Keratinocyte (primary cell): ENCODE results near the genes MARK2 and STIP1.

DNA sequence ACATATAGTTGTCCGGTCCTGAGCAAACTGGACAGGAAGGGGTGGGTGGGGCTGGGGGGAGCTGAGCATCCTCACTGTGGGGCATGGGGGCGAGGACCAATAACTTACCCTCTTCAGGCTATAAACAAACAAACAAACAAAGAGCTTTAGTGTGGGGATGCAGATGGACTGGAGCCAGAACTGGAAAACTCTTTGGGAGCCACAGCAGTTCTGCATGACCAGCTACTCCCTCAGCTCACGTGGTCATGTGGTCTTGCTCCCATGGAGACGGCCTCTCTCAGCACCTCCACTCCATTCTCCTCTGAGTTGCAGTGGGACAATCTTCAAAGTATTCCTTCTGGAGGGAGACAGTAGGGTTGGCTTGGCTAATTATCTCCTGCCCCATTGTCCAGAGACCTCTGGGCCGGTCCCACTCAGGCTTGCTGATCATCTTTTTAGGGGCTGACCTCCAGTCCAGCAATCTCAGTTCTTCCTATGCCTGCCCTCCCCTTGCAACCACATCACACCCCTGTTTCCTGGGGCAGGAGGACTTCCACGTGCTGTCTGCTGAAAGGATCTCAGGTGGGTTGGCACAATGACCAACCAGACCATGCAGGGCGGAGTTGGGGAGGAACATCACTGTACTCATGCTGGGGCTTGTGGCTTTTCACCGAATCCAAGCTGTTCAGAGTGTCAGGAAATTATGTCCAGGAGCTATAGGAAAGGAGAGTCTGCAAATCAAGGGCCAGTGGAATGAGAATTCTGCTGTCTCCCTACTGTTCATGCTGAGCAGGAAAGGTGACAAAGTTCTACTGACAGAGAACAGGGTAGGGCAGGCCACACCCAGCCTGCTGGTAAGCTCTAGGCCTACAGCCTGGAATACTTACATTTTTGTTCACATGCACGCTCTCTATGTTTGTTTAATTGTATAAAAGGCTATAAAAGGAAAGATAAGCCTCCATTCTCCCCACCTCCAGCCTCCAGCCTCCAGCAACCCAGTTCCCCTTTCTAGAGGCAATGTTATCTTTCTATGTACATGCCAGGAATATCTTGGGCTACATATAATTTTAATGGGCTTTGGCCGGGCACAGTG lies 1.5 kb upstream of the PLAAT2 start:
CAGE:
- cytosol, long polyA minus RNA: no peak
- cytosol, long polyA plus RNA: no peak
- long polyA plus RNA: no peak
- nucleus, long polyA minus RNA: no peak
- nucleus, long polyA plus RNA: no peak

DNA sequence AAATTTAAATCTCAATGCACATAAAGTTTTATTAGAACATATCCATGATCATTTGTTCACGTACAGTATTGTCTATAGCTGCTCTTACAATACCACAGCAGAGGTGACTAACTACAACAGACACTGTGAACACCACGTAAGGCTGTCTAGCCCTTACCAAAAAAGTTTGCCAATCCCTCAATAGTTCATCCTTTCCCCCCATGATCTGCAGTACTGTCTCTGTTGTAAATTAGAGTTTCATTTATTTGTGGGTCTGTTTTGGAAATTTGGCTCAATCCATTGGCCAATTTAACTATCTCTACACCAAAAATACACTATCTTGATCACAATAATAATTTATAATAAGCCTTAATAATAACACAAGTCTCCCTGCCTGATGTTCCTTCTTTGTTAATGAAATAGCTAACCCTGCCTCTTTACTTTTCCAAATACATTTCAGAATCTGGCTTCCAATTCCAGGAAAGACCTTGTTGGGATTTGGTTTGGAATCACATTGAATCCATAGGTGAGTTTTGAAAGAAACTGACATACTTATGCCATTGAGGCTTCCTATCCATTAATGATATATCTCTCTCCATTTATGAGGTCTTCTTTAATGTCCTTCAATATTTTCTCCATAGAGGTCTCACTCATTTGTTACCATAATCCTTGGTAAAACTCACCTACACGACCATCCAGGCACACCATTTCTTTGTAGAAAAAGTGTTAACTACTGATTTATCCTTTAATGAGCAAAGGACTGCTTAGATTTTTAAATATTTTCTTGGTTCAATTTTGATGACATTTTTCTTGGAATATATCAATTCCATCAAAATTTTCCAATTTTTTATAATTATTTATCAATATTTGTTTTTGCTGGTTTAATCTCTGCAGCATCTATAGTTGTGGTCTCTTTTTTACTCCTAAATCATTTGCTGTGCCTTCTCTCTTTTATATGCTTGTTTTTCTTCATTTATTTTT lies 6.8 kb upstream of the PLAAT2 start:
CAGE:
- cytosol, long polyA minus RNA: no peak
- cytosol, long polyA plus RNA: no peak
- long polyA plus RNA: no peak
- nucleus, long polyA minus RNA: no peak
- nucleus, long polyA plus RNA: no peak

DNA sequence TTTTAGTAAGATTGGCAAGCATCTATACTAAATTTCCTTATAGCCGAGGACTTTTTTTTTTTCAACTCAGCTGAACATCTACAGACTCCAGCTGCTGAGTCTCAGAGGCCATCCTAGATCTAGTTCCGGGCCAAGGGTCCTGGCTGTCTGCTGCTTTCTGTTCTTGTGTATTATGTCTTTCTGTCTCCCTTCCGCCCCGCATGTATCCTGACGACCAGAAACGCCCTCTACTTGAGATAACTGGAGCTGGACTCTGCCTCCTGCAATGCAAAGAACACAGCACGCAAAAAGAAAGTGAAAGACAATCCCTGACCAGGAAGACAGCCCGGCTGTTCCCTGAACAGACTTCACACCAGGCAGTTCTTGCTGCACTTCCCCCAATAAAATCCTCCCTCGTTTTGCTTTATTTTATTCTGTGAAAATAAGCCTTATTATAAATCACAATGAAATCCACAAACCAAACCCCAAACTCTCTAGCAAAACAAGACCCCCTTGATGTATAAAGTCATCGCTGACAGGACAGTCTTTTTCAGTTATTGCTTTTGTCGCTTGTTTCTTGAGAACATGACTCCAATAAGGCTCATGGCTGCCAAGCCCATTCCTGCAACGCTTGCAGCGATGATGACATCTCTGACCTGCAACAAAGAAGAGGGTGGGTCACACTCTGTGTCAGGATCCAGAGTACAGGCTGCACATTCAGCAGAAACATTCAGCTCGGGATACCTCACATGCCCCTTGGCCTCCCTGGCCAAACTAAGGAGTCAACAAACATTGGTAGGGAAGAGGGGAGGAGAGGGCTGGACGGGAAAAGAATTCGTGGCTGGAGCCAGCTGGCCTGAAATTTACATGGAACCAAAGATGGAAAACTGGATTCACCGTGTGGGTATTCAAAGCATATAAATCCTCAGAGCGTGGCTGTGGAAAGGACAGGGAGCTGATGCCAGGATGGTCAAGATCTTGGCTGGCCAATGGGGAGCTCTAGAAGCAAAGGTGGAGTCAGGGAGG lies 11.5 kb upstream of the PLAAT2 start:
CAGE:
- cytosol, long polyA minus RNA: no peak
- cytosol, long polyA plus RNA: no peak
- long polyA plus RNA: no peak
- nucleus, long polyA minus RNA: no peak
- nucleus, long polyA plus RNA: no peak

DNA sequence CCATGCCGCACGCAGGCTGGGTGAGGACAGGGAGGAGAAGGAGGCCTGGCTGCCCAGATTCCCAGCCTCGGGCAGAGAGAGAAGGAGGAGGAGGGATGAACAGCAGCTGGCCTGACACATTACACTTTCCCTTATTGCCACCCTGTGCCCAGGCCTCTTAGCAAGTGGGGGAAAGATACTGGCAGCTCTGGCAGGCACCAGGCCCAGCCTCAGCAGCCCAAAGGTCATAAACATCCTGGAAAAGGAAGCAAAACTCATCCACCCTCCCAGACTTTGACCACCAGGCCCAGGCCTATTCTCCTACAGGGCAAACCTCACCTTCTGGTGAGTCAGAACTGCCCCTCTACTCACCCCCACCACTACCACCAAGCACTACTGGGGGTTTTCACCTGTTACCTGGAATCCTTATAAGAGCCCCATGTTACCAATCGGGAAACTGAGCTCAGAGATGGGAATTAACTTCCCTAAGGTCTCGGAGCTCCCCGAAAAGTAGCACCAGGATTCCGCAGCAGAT lies 4.6 kb downstream of the PLAAT3 start:
CAGE:
- cytosol, long polyA minus RNA: no peak
- cytosol, long polyA plus RNA: no peak
- long polyA plus RNA: no peak
- nucleus, long polyA minus RNA: no peak
- nucleus, long polyA plus RNA: no peak

DNA sequence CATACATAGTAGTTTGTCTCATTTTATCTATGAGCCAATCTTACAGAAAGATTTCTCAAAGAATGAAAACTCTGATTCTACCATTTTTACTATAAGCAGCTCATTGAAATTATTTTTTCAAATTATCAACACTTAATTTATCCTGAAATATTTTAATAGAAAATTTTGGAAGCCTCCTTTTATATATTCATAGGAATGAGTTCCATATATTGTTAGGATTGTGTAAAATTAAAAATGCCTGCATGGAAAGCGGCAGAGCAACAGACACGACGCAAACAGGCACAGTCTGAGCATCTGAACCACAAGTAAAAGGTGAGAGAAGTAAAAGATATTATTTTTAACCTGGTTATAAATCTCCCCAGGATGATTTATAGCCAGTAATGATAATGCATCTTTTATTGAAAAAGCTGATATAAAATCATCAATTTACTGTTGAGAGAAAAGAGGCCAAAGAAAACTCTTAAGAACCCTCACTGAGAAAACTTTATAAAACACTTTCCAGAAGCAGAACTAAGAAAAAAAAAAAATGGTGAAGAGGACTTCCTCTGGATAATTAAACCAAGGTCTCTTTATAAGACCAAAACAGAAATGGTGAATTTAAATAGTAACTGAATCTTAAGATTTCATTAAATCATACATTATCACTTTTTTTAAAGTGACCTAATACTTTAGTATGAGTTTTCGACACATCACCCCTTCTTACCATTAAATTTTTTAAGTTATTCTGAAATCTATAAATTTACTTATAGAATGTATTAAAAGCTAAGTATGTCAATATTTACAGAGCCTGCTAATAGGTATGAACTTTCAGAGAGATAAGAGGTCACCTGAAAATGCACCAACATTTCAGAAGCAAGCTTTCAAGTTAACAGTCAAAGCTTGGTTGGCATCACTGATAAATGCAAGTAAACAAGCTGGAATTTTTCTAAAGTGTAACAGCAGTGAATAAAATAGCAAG lies 12.5 kb upstream of the PLAAT3 start:
CAGE:
- cytosol, long polyA minus RNA: start-site peak on the minus strand centred at position 157 of the sequence, 132 bp wide, 55 reads; start-site peak on the minus strand centred at position 339 of the sequence, 18 bp wide, 22 reads; start-site peak on the minus strand centred at position 555 of the sequence, 25 bp wide, 43 reads; start-site peak on the minus strand centred at position 666 of the sequence, 30 bp wide, 29 reads
- cytosol, long polyA plus RNA: no peak
- long polyA plus RNA: no peak
- nucleus, long polyA minus RNA: start-site peak on the minus strand centred at position 125 of the sequence, 65 bp wide, 24 reads; start-site peak on the minus strand centred at position 585 of the sequence, 85 bp wide, 64 reads
- nucleus, long polyA plus RNA: no peak

GRCh38 chr11:63760291-63760929 lies 8.2 kb downstream of the ZFTA start:
CAGE:
- cytosol, long polyA minus RNA: no peak
- cytosol, long polyA plus RNA: no peak
- long polyA plus RNA: no peak
- nucleus, long polyA minus RNA: no peak
- nucleus, long polyA plus RNA: no peak

DNA sequence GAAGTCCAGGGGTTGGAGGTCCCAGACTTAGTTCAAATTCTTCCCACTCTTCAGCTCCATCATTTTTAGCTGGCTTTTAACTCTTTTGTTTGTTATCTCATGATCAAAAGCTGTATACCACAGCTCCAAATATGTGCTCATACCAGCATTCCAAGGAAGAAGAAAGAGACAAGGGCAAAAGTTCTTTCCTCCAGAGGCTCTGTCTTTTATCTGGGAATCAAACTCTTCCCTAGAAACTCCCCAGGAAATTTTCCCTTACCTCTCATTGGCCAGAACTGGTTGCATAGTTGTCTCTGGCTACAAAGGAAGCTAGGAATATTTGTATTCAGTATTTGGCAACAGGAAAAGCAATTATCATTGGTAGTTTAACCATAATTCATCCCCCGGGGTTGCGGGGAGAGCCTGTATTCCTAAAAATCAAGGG lies 10.4 kb upstream of the ZFTA start:
CAGE:
- cytosol, long polyA minus RNA: no peak
- cytosol, long polyA plus RNA: no peak
- long polyA plus RNA: no peak
- nucleus, long polyA minus RNA: no peak
- nucleus, long polyA plus RNA: no peak

DNA sequence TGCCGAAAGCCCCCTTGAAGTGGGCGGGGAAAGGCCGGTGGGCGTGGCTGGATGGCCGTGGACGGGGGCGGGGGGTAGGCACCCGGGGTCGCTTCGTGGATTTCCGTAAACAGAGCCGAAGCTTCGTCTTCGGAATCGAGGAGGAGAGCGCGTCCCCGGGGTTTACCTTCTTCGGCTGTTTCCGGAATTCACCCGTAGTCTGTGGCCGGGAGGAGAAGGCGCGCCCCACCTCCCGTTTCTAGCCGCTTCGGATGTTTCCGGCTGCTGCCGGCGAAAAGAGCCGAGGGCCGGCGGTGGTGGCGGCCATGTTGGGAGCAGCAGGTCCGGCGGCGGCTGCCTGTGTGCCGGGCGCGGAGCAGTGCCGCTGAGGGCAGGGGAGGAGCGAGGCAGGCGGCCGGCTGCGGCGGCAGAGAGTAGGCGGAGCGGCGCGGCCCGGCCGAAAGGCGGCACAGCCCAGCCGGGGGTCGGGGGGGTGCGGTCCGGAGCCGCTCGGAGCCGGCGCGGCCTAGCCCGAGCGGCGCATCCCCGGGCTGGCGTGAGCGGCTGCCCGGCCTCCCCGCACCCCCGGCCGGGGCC lies at the start of gene MARK2:
MARK2 (plus strand) TSS at position 290 of the 576 bp plus-strand sequence.
CAGE:
- cytosol, long polyA minus RNA: start-site peak on the plus strand centred at position 327 of the sequence, 57 bp wide, 17 reads
- cytosol, long polyA plus RNA: no peak
- long polyA plus RNA: start-site peak on the plus strand centred at position 298 of the sequence, 57 bp wide, 245 and 119 reads in 2 replicates
- nucleus, long polyA minus RNA: start-site peak on the plus strand centred at position 305 of the sequence, 13 bp wide, 51 reads
- nucleus, long polyA plus RNA: no peak

DNA sequence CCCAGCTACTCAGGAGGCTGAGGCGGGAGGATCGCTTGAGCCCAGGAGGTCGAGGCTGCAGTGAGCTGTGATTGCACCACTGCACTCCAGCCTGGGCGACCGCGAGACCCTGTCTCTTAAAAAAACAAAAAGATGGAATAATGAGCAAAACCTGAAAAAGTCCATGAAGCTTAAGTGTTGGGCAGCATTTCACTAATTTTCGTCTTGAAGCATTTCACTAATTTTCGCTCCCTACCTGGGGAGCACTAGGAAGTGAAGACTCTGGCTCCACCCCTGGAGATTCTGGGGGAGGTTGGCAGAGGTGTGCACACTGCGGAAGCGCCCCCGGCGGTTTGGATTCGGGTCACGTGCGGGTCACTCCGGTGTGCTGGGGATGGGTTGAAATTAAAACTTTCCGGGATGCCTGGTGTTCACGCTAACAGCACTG lies 914 bp upstream of the NAA40 start:
CAGE:
- cytosol, long polyA minus RNA: no peak
- cytosol, long polyA plus RNA: no peak
- long polyA plus RNA: no peak
- nucleus, long polyA minus RNA: no peak
- nucleus, long polyA plus RNA: no peak

CAGE:
- cytosol, long polyA minus RNA: no peak
- cytosol, long polyA plus RNA: no peak
- long polyA plus RNA: no peak
- nucleus, long polyA minus RNA: no peak
- nucleus, long polyA plus RNA: no peak
Observed at GRCh38 chr11:63942640-63943275, 4.0 kb downstream of the NAA40 start.

DNA sequence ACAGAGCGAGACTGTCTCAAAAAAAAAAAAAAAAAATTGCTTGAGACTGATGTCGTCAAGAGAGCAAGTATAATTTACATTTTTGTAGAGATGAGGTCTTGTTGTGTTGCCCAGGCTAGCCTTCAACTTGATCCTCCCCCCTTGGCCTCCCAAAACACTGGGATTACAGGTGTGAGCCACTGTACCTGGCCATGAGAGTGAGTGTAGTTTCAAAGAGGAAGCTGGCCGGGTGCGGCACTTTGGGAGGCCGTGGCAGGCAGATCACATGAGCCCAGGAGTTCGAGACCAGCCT lies 7.4 kb downstream of the OTUB1 start:
CAGE:
- cytosol, long polyA minus RNA: no peak
- cytosol, long polyA plus RNA: no peak
- long polyA plus RNA: no peak
- nucleus, long polyA minus RNA: no peak
- nucleus, long polyA plus RNA: no peak

CAGE:
- cytosol, long polyA minus RNA: no peak
- cytosol, long polyA plus RNA: no peak
- long polyA plus RNA: no peak
- nucleus, long polyA minus RNA: no peak
- nucleus, long polyA plus RNA: no peak
Observed at GRCh38 chr11:63996505-63997522, 10.6 kb downstream of the OTUB1 start.

GRCh38 chr11:63998113-63998901 lies 12.1 kb downstream of the OTUB1 start:
CAGE:
- cytosol, long polyA minus RNA: no peak
- cytosol, long polyA plus RNA: no peak
- long polyA plus RNA: no peak
- nucleus, long polyA minus RNA: no peak
- nucleus, long polyA plus RNA: no peak

GRCh38 chr11:64027849-64028169 lies 7.9 kb upstream of the FLRT1 start:
CAGE:
- cytosol, long polyA minus RNA: no peak
- cytosol, long polyA plus RNA: no peak
- long polyA plus RNA: no peak
- nucleus, long polyA minus RNA: no peak
- nucleus, long polyA plus RNA: no peak

GRCh38 chr11:64036212-64037393 lies 872 bp downstream of the FLRT1 start:
CAGE:
- cytosol, long polyA minus RNA: no peak
- cytosol, long polyA plus RNA: no peak
- long polyA plus RNA: no peak
- nucleus, long polyA minus RNA: no peak
- nucleus, long polyA plus RNA: no peak

DNA sequence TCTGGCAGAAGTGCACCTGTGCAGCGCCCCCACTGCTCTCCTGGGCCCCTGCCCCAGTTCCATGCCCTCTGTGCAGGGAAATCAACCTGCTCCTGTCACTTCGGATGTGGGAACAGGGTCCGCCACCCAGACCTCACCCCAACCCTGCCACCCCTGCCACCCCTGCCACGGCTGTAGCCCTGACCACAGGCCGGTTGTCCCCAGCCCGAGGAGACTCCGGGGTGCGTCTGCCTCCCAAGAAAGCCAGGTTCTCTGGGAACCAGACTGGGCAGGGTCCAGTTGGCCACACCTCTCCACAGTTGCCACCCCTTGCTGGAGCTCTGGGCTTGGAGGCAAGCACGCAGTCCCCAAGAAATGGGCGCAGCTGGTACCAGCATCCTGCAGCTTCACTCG lies 51.5 kb downstream of the FLRT1 start:
CAGE:
- cytosol, long polyA minus RNA: no peak
- cytosol, long polyA plus RNA: no peak
- long polyA plus RNA: no peak
- nucleus, long polyA minus RNA: no peak
- nucleus, long polyA plus RNA: no peak

CAGE:
- cytosol, long polyA minus RNA: start-site peak on the plus strand at chr11:64186186-64186236, 379 reads
- cytosol, long polyA plus RNA: start-site peak on the plus strand at chr11:64186148-64186239, 5,220 and 1,613 reads in 2 replicates
- long polyA plus RNA: start-site peak on the plus strand at chr11:64186177-64186239, 5,622 and 4,339 reads in 2 replicates
- nucleus, long polyA minus RNA: start-site peak on the plus strand at chr11:64186187-64186236, 497 reads
- nucleus, long polyA plus RNA: start-site peak on the plus strand at chr11:64186168-64186236, 3,194 and 3,957 reads in 2 replicates
Observed at GRCh38 chr11:64185926-64186449, at the start of gene STIP1. TSS of gene STIP1 (plus strand) at chr11:64186171.

DNA sequence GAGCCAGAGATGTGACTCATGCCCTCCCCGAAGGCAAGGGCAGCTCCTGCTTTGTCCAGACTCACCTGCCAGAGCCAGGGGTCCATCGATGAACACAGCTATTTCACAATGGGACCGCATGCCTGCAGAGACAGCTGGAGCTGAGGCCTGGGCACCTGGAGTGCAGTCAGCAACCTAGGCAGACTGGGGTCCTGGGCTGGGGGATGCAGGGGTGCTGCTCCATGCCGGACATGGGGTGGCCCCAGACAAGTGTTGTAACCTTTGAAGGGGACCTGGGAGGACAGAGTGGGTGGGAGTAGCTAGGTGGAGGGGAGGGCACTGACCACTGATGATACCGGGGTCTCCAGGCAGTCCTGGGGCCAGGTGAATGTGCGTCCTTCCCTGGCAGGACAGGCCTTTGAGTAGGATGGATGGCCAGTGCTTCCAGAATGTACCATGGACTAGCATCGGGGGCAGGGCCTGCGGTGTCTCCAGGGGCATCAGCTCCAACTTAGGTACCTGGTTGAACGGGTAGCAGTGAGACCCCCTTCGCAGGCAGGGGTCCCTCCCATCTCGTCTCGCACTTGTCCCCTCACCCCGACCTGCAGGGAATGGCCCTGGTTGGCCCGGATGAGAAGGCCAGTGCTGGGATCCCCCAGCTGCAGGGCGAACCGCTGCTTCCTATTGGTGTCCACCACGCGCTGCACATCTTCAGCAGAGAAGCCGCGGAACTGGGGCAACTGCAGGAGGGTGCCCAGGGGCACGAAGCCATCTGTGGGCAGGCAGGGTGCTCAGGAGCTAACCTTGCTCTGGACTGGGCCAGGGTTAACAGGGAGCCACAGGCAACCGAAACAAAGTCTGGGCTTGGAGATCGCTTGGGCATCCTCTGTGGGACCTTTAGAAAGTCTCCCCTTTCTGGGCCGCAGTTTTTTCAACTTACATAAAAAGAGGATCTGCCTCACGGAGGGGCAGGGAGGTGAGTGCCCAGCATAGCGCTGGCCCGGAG lies 1.5 kb downstream of the TRPT1 start:
CAGE:
- cytosol, long polyA minus RNA: no peak
- cytosol, long polyA plus RNA: no peak
- long polyA plus RNA: no peak
- nucleus, long polyA minus RNA: no peak
- nucleus, long polyA plus RNA: no peak

DNA sequence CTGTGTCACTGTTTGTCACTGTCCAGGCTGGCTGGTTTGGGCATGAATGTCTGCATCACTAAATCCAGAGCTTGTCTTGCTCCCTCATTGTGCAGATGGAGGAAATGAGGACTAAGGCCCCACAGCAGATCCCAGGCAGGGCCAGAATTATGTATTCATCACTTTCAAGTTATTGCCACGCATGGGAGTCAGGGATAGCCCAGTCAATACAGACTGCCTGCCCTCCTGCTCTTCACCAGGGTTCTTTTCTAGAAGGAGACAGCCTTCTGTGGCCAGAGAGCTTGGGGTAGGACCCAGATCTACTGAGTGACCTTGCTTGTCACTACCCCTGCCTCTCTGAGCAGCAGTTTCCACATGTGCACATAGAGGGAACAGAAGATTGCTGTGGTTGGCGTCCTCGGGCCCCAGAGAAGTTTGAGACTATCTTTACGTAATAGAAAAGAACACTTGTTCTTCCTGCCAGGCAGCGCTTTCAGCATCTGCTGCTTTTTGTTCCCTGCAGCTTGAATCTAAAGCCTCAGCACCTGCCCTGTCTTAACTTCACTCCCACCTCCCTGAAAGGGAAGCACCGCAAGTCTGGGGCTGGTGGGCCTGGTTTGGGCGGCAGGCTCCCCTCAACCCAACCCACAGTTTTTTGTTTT lies 2.0 kb upstream of the ENSG00000286264 start:
CAGE:
- cytosol, long polyA minus RNA: no peak
- cytosol, long polyA plus RNA: no peak
- long polyA plus RNA: no peak
- nucleus, long polyA minus RNA: no peak
- nucleus, long polyA plus RNA: no peak

DNA sequence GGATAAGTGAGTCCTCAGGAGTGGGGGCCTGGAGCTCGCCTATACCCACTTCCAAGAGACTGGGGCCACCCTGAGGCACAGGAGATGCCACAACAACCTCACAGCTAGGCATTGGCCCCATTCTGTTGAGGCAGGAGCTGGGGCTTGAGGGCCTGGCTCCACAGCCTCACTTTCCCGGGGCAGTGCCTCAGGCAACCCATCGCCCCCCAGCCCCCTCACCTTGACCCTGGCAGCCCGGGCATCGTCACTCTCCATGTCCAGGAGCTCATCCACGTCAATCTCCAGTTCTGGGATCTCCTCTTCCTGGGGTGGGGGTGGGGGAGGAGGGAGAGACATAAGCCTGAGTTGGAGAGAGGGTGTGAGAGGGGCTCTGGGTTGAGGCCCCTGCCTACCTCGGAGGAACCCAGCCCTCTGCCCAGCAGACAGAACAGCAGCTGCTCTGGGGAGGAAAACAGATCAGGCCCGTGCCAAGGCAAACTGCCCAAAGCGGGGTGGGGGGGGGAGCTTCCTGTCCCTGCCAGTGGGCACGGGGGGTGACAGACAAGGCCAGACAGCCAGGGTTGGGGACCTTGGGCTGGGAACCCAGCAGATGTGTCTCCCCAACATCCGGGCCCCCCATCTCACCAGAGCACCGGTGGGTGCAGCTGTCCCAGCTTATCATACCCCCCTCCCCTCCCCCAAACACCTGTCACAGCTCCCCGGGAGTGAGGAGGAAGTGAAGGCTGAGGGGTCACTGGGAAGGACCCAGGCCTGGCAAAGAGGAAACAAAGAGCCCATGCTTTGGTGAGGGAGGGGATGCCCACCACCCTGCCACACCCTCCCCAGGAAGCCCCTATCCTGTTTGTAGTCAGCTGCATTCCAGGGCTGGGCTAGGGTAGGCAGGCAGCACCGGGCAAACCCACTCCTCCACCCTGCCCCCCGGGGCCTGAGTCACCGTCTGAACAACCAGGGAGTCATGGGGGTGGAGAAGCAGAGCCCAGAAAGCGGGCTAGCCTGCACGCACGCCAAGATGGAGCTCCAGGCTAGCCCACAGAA lies 1.4 kb downstream of the PPP1R14B start:
CAGE:
- cytosol, long polyA minus RNA: start-site peak on the minus strand centred at position 436 of the sequence, 46 bp wide, 5 reads; start-site peak on the minus strand centred at position 814 of the sequence, 64 bp wide, 6 reads; start-site peak on the plus strand centred at position 990 of the sequence, 25 bp wide, 50 reads
- cytosol, long polyA plus RNA: start-site peak on the plus strand centred at position 989 of the sequence, 47 bp wide, 572 and 251 reads in 2 replicates
- long polyA plus RNA: start-site peak on the minus strand centred at position 710 of the sequence, 113 bp wide, 144 and 103 reads in 2 replicates; start-site peak on the plus strand centred at position 978 of the sequence, 69 bp wide, 1,216 and 1,060 reads in 2 replicates
- nucleus, long polyA minus RNA: start-site peak on the plus strand centred at position 974 of the sequence, 93 bp wide, 14 reads
- nucleus, long polyA plus RNA: start-site peak on the plus strand centred at position 1,005 of the sequence, 31 bp wide, 20 and 49 reads in 2 replicates